Placental pericyte (primary cell): ENCODE results near the genes PDE4DIP and H3C15.

DNA sequence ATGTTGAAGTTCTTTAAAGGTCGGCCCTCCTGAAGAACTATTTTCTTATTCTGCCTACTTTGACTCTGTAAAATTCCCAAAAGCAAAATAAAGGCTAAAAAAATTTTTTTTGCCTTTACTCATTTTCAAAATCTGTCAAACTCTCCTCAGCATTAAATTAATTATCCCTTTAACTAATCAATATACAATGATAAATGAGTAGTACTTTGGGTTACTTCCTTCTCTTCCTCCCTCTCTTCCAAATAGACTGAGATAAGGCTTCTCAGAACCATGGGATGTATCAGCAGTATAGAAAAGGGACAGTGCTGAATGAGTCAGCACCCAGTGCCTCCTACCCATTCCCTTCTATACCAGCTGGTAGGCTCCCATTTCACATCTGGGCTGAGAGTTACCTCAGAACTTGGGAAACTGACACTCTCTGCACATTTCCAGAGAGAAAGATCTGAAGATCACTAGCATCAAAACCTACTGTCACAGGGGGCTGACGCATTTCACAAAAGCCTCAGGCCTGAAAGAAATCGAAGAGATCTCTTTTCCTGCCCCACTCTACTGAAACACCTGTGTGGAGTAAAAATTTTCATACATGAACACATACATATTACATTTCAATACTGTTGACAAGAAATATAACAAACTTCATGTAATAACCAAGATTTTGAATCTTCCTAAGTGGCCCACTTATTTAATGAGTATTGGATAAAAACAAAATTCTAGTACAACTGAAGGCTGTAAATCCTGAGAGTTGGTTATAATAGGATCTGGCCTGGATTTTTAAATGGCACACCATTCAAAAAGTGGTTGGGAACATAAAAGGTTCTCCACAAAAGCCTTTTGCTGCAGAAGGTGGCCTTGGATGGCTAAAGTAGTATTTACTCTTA is 15.1 kb downstream of the PRKAB2 start:
- CAGE, long polyA plus RNA = no peak

- CAGE, long polyA plus RNA = no peak
Observed at GRCh38 chr1:147181393-147182065, 9.3 kb upstream of the PRKAB2 start.

- CAGE, long polyA plus RNA = no peak
Observed at GRCh38 chr1:147269779-147270091, 27.3 kb downstream of the CHD1L start.

DNA sequence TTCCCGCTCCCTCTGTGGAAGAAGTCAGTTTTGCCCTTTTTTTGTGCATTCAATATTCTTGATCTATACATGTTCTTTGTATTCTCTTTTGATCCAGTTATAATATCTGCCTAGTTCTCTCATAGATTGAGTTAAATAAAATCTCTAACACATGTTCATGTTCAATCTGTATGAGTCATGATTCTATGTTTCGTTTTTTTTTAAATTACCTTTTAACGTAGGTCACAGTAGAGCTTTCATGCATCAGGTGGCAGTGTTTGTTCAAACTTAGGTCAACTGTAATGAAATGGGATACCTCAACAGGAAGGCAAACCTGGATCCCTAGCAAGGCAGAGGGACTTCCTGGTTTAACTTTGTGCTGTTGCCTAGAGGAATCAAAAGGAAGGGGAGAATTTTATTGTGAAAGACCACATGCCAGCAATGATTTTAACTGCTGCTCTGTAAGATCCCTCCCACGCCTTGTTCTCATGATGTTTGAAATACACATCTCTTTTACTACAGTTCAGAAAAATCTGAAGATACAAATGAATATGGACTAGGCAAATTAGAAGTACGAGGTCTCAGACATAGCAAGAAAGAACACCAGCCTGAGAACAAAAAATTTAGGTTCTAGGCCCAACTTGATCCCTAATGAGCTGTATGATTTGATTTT is 25.9 kb upstream of the BCL9 start:
- CAGE, long polyA plus RNA = no peak

DNA sequence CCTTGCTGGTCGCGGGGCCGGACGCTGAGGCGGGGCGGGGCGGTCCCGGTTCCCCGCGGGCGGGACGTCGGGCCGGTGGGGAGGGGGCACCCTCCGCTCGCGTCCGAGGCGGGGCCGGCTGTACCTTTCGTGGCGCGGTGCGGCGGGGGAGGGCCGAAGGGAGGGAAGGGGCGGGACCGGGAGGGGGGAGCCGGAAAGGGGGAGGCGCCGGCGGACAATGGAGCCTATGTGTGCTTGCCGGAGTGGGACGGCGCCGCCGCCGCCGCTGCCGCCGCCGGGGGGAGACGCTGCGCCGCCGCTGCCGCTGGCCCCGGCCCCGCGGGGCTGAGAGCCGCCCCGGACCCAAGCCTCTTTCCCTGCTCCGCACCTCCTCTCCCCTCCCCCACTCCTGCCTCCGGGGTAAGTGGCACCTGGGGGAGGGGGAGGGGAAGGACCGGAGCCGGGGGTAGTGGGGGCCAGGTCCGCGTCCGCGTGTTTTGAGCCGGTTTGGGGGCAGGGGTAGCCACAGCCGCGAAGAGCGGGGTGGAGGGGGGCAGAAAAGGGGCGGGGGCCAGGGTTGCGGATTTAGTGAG is 58.7 kb downstream of the BCL9 start:
- CAGE, long polyA plus RNA = no peak

GRCh38 chr1:147612376-147613395 is 57.6 kb downstream of the ACP6 start:
- CAGE, long polyA plus RNA = no peak

DNA sequence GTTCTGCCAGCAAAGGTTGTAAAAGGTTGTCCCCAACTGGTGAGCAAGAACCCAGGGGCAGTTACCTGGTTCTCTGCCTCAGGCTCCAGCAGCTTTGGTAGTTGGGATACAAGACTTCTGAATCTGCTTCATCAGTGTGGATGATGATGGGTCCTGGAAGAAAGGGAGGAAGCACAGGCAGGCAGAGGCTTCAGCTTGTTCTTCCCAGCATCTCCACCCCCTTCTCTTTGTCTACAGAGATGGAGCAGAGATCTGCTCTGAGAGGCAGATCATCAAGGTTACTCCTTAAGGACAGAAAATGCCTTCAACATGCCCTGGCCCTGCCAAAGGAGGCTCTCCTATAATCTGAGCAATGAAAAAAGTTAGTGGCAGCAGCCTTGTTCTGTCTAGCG is 15.2 kb downstream of the ACP6 start:
- CAGE, long polyA plus RNA = no peak

DNA sequence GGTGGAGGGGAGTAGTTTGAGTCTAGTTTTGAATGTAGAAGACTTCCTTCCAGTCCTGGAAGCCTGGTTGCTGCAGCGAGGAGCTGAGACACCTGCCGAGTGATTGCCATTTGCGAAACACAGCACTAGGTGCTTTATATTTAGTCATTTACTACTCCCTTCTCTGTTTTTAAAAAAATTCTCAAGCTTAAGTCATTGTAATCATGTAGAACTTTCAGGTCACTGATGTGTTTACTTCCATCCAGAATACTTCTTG is 418 bp upstream of the ACP6 start:
- CAGE, long polyA plus RNA = no peak

DNA sequence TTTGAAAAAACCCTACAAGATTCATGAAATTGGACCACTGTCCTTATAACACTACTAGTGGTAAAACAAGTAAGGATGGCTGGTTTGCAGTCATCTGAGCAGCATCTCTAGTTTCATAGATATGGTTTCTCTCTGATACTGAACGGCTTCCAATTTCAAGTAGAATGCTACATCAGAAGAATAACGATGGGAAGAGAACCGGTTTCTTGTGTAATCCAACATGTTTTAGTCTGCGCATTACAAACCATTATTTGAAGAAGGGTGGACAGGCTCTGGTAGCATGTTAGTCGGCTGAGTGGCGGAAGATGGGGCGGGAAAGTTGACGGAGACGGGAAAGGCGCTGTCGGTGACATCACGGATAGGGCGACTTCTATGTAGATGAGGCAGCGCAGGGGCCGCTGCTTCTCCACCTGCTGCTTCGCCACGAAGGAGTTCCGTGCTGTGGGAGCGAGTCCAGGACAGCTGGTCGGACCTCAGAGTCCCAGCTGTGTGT is 110.9 kb upstream of the NBPF11 start:
- CAGE, long polyA plus RNA = no peak

- CAGE, long polyA plus RNA = no peak
Observed at GRCh38 chr1:148297096-148297490, 145.0 kb upstream of the NBPF11 start.

GRCh38 chr1:148307653-148307905 is 155.5 kb upstream of the NBPF11 start:
- CAGE, long polyA plus RNA = no peak

- CAGE, long polyA plus RNA = no peak
Observed at GRCh38 chr1:148844203-148844679, at the start of gene PDE4DIP. PDE4DIP (plus strand) TSS chr1:148844428.

DNA sequence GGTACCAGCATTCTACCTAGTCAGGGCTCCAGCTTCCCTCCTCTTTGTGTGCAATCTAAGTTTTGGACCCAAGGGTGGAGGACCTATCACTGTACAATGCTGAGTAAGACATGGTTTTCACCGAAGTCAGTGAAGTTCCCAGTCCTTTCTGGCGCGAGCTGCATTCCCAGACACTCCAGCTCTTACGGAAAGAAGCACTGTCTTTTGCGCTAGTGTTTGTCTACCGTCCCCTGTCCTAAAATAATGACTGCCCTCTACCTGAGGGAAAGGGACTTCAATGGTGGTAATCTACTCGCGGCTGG is 107.1 kb downstream of the PDE4DIP start:
- CAGE, long polyA plus RNA = no peak

DNA sequence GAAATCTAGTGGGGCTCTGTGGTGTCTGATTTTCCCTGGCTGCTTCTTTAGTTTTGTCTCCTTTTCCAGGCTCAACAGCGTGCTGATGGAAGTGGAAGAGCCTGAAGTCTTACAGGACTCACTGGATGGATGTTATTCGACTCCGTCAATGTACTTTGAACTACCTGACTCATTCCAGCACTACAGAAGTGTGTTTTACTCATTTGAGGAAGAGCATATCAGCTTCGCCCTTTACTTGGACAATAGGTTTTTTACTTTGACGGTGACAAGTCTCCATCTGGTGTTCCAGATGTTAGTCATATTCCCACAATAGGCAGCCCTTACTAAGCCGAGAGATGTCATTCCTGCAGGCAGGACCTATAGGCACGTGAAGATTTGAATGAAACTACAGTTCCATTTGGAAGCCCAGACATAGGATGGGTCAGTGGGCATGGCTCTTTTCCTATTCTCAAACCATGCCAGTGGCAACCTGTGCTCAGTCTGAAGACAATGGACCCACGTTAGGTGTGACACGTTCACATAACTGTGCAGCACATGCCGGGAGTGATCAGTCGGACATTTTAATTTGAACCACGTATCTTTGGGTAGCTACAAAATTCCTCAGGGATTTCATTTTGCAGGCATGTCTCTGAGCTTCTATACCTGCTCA is 29.1 kb upstream of the PPIAL4C start:
- CAGE, long polyA plus RNA = no peak

GRCh38 chr1:149740237-149740622 is 42.3 kb upstream of the FCGR1A start:
- CAGE, long polyA plus RNA = no peak

DNA sequence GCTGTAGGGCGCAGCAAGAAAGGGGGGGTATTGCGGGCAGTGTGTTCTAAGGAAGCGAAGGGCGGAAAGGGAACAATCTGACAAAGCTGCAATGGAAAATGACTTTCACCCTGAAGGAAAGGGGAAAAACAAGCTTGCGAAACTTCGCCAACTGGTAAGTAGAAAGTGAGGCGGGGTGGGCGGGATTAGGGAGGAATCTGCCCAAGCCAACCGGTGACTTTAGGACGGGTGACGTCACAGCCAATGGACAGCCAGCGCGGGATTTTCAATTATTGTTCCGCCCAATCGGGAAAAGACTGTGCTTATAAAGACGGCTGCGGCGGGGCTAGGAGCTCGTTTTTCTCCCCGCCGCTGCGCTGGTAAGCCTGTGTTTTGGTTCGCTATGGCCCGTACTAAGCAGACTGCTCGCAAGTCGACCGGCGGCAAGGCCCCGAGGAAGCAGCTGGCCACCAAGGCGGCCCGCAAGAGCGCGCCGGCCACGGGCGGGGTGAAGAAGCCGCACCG is at the start of gene H3C15:
TSS of gene H3C15 (plus strand) at position 336 of the 504 bp plus-strand sequence.
- CAGE, long polyA plus RNA = no peak

DNA sequence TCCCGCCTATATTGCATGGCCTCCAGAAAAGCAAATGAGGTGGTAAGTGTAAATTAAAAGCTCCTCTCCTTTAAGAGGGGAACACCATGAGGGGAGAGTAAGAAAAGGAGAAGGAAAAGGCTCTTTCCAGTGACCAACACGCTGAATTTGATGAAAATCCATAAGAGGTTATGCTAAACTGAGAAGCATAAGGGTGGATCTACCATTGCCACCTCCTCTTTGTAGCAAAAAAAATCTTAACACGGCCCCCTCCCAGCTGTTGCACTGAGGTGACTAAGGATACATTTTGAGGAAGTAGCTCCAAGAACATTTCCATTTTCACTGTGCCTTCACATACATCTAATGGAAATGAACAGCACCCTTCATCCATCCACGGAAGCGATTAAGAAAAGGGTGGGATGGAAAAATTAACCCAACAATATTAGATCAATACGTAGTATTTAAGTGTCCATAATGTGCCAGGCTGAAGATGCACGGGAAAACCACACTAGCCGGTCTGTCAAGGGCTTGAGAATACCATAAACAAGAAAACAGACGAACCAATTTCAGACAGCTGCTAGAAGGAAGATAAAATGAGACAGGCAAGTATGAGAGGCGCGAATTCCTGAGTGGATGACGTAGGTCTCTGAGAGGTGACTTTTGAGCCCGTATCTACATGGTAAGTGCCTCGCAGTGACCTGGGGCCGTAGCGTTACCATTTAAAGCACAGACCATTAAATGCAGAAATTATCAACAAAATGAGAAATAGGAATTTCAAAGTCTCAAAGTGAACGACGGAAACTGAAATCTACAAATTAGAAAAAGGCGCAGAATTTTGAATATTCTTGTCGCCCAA is 1.4 kb downstream of the H2BC21 start:
- CAGE, long polyA plus RNA = no peak

DNA sequence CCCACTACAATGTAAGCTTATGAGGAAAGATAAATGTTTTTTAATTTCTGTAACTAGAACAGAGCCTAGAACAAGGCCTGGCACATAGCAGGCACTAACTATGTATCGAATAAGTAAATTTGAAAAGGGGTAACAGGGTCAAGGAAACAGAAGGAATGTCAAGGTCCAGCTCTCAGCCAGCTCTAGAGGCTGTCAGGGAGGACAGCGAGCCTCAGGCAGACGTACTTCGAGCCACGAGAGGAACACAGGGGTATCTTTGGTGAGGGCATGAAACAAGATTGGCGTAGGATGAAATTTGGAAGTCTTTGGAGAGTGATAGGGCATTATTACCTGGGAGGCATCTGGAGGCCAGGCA is 878 bp downstream of the MTMR11 start:
- CAGE, long polyA plus RNA = no peak

DNA sequence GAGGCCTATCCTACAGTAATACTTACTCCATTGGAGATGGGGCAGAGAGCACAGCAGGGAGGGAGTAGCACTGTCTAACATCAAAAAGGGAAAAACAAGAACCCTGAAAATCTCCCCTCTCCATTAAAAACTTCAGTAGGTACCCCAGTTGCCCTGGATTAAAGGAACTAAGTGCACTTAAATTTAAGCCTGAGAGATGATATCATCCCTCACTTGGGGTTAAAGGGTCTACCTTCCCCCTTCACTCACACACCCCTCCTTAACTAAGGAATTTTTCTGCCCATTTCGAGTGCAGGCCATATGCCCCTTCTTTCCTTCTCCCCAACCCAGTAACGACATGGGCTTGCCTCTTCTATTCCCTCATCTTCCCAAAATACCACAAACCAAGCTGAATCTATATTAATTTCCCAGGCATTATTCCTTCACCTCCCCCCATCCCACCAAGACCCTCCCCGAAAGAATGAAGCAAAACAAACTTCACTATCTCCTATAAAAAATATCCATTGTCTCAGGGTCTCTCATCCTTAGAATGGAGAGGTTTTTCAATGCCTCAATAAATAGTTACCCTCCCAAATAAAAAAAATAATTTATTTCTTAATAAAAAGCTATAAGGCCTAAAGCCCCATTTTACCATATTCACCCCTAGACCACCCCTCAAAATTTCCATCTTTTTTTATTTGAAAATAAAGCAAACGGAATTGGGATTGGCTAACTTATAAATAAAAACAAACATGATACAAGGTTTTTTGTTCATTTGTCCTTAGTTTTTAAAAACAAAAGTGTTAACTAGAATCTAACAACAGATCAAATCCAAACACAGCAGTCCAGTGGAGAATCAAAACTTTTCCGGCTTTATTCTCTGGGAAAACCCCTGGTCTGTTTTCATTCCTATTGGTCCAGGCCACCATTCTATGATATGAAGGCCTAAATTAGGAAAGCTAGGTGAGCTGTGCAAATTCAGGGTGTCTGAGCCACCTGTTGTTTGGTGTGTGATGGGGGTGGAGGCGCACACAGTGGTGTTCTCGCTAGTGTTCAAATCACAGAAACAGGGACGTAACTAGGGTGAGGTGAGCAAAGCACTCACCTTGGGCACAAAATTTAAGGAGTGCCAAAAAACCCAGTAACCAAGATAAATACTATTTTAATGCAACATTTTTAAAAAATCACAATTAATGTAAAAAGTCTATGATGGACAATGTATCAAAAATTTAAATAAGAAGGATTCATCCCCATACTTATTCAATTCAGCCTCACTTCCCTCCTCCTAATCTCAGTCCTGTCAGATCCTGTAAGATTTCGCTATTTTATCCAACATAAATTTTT is 4.2 kb upstream of the MTMR11 start:
- CAGE, long polyA plus RNA = no peak

DNA sequence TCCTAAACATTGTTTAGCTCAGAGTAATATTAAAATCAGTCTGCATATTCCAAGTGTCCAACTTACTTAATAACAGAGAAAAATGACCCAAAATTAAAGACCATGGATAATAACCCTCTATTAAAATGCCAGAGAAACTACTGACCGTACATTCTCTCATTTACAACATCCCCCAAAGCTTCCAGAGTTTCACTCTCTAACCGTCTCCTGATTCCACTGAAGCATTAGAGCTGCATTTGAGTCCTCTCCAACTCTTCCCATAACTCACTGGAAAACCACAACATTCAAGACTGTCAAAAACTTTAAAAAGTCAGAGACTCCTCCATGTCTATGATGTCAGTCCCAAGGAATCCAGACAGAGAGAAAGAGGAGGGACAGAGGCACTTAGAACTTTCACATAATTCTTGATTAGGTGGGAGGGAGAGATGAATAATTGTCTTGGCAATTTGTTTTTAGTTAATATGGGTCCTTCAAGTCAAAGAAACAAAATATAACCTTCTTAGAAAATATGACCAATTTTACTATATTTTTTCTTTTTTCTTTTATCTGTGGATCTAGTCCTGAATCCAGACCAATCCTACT is 24.1 kb downstream of the OTUD7B start:
- CAGE, long polyA plus RNA = no peak